Placental epithelial cell (primary cell): ENCODE measurements around a stretch of chr4.

GRCh38 chr4:2008447-2008638 is 431 bp downstream of the NELFA start:
- CAGE, long polyA plus RNA, result no peak

GRCh38 chr4:2040967-2041608 is 707 bp upstream of the C4orf48 start:
- CAGE, long polyA plus RNA, result no peak

DNA sequence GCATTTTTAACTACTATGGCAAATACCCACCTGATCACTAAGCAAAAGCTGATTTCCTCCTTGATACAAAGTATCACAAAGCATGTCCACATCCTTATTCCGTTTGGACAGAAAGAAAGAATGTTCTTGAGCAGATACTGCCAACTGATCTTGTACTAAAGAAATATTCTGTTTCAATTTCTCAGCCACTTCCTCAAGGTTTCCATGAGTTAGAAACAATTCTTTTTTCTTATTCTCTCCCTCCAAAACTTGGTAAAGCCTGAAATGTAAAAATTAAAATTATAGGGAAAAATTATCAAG is 5.8 kb downstream of the HAUS3 start:
- CAGE, long polyA plus RNA, result no peak

DNA sequence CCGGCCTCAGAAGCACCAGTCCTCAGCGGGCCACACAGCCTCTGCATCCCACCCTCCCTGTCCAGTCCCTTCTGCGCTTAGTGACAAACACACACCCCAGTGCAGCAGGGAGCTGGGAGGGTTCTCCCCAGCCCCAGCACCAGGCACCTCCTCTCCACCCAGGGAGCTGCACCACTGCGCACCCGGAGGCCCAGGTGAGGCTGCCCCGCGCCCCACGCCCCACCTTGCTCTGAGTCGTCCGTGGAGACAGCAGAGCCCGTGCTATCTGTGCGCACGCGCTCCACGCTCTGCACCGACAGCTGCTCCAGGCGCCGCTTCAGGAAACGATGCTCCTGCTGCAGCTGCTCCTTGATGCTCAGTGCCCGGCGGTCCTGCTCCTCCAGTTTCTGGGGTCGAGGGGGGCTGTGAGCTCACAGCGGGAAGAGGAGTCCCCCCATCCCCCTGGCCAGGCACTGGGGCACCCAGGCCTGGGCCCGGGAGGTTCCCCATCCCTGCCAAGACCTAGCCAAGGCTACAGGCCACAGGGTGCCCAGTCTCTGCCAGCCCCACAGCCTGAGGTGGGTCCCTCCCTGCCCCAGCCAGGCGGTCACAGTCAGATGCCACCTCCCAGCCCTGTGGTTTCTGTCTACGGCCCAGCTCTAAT is 9.1 kb upstream of the HAUS3 start:
- CAGE, long polyA plus RNA, result no peak

- CAGE, long polyA plus RNA, result no peak
These were observed 2.6 kb downstream of the SH3BP2 start for GRCh38 chr4:2795373-2795961.

DNA sequence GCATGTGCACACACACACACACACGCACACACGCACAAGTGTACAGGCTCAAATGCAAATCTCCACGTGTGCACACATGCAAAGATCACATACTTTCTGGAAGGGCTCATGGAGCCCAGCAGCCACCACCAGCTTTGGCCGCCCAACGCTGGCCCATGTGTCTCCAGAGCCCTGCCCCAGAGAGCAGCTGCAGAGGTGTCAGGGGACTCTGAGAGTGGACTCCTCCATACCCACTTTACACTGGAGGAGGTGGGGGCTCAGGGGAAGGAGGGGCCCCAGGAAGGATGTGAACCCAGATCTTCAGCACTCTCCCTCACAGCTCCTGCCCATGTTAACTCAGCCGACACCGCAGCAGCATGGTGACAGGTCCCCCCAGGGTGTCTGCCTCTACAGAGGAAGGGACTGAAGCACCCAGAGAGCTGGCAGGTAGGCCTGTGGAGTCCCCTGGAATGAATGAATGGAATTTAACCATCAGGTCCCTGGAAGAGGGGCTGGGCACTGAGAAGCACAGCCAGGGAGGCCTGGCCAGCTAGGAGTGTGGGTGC is 21.7 kb downstream of the SH3BP2 start:
- CAGE, long polyA plus RNA, result no peak

DNA sequence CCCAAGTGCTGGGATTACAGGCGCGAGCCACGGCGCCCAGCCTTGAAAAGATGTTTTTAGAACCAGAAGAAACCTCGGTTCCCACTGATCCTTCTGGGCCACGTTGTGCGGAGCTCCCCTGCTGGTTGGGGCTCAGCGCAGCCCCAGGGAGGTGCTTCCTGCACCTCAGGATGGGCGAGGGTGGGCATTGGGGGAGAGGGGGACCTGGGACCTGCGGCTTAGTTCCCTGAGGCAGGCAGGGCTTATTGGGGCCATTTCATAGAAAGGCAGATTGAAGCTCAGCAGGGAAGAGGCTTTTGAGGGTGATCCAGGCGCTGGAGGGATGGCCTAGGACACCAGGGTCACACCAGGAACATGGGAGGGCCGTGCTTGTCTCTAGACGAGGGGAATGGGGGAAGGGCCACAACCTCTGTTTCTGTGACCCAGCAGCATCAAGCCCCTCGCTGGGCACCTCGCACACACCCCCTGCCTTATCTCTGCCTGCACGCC is 6.3 kb upstream of the ADD1 start:
- CAGE, long polyA plus RNA, result no peak

- CAGE, long polyA plus RNA, result no peak
These were observed 17.1 kb downstream of the ADD1 start for GRCh38 chr4:2860545-2861317.

- CAGE, long polyA plus RNA, result no peak
These were observed 40.8 kb downstream of the ADD1 start for GRCh38 chr4:2884406-2884937.

GRCh38 chr4:2900516-2901265 is 33.9 kb downstream of the MFSD10 start:
- CAGE, long polyA plus RNA, result no peak

GRCh38 chr4:2914805-2915043 is 19.9 kb downstream of the MFSD10 start:
- CAGE, long polyA plus RNA, result no peak

GRCh38 chr4:2937664-2938220 is 3.1 kb upstream of the MFSD10 start:
- CAGE, long polyA plus RNA, result no peak

GRCh38 chr4:3041047-3042248 is 33.0 kb upstream of the HTT start:
- CAGE, long polyA plus RNA, result no peak

GRCh38 chr4:3082609-3083025 is 8.1 kb downstream of the HTT start:
- CAGE, long polyA plus RNA, result no peak

- CAGE, long polyA plus RNA, result no peak
These were observed 71.9 kb upstream of the HGFAC start for GRCh38 chr4:3369626-3370559.

DNA sequence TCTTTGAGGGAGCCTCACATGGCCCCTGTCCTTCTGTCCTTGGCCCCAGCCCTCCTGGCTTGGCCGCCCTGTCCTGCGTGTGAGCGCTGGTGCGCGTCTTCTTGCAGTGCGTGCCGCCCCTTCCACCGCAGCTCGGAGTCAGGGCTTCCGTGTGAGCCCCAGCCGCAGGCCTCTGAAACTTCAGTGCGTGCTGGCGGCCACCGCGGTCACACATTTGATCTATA is 30.1 kb upstream of the HGFAC start:
- CAGE, long polyA plus RNA, result no peak

- CAGE, long polyA plus RNA, result no peak
These were observed 1.1 kb upstream of the DOK7 start for GRCh38 chr4:3462020-3462299.

- CAGE, long polyA plus RNA, result no peak
These were observed 29.7 kb downstream of the LRPAP1 start for GRCh38 chr4:3502470-3502954.

GRCh38 chr4:3631601-3632369 is 99.6 kb upstream of the LRPAP1 start:
- CAGE, long polyA plus RNA, result no peak

DNA sequence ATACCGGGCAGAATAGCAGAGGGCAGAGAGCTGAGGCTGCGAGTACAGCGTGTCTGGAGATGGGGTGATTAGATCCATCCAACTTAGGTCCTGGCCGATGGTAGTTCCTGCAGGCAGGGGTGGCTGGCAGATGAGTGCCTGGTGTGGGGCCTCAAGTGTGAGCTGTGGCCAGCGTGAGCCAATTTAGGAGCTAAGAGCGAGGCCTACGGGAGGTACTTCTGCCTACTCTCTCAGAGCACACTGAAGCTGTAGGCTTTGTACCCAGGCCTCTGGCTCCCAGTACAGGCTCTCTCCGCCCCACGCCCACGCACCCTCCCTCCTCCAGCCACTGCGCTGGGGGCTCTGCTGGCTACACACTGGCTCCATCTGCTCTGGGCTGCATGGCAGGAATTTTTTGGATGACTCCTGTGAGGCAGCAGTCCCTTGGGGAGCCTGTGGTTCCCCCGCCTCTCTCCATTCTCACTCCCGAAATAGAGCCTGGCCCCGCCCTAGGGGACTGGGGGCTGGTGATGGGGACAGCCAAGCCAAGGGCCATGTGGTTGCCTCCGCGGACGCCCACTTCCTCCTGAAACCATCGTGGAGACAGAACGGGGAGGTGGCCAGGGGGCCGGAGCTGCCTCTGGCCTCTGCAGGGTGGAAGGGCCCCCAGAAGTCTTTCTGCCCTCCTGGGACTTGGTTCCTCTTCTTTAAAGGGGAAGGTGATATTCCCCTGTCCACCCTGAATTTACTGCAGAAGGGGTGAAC is 58.1 kb upstream of the ADRA2C start:
- CAGE, long polyA plus RNA, result no peak